Esophagus squamous epithelium (tissue), 4 donors: ENCODE measurements around a stretch of chr1.

- PRO-cap: no peak
- RAMPAGE, long total RNA, 4 experiments: no peak in any of the 4 experiments
Measured at GRCh38 chr1:8274385-8274843, 43.5 kb upstream of the SLC45A1 start.

GRCh38 chr1:8282180-8282743 is 35.7 kb upstream of the SLC45A1 start:
- PRO-cap: no peak
- RAMPAGE, long total RNA, 4 experiments: no peak in any of the 4 experiments

- PRO-cap: no peak
- RAMPAGE, long total RNA, 4 experiments: no peak in any of the 4 experiments
Measured at GRCh38 chr1:8349943-8350321, 32.0 kb downstream of the SLC45A1 start.

- PRO-cap: bidirectional peak, plus-strand start at chr1:8422655, minus-strand start at chr1:8422482; bidirectional peak, plus-strand start at chr1:8422903, minus-strand start at chr1:8422809
- RAMPAGE, long total RNA, 4 experiments: no peak in any of the 4 experiments
Measured at GRCh38 chr1:8422298-8423263, 104.7 kb downstream of the SLC45A1 start.

GRCh38 chr1:8525598-8526455 is 207.9 kb downstream of the SLC45A1 start:
- PRO-cap: bidirectional peak, plus-strand start at chr1:8526132, minus-strand start at chr1:8525913
- RAMPAGE, long total RNA, 4 experiments: start-site peak on the minus strand in 1 of 4 experiments, at chr1:8525893-8526035 at its widest, 35 reads per replicate

DNA sequence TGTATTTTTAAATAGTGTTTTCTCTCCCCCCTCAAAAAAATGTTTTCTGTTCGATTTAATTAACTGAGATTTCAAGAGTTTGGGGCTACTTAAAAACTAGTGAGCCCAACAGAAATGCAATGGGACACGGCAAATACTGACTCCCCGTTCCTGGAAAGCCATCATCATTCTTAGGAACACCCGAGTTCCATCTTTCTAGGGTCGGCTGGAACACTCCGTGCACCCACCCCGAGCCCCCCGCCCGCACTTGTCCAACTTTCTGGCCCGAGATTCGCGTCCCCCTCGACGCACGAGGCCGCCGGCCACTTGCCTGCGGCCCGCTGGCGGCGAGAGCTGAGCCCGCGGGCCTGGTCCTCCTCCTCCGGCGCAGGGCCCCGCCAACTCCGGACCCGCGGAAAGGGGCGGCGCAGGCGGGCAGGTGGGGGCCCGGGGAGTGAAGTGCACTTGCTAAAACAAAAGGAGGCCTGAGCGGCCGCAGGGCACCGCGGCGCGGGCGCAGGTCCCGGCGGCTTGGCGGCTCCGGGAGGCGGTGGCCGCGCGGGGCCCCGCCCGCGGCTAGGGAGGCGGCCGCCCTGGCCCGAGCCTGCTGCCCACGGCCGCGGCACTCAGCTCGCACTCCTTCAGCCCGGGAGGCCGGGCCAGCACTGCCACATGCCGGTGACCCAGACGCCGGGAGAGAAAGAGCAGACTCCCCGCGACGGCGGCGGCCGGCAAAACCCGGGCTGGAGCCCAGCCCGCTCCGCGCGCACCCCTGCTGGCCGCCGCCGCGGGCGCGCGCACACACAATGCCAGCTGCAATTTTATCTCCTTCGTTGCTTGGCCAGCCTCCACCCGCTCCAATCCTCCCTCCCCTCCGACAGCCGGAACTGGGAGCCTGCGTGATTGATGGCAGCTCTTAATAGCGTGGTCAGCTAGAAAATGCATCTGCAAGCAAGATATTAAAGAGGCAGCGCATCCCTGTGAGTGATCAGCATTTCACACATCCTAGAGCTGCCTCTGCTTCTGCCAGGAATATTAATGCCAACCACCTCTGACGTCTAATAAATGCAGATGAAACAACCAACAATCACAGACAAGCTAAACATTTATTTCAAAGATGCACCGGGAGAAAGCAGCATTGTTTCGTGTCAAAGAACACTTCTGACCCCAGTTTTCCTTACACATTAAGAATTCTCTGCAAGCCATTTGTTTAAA is 114.3 kb downstream of the RERE start:
- PRO-cap: bidirectional peak, plus-strand start at position 623 of the sequence, minus-strand start at position 646 of the sequence; unidirectional peak, minus-strand start at position 802 of the sequence; unidirectional peak, minus-strand start at position 858 of the sequence
- RAMPAGE, long total RNA, 4 experiments: start-site peak on the minus strand in 2 of 4 experiments, centred at positions 424 to 498 of the sequence, 23 to 66 reads per replicate

DNA sequence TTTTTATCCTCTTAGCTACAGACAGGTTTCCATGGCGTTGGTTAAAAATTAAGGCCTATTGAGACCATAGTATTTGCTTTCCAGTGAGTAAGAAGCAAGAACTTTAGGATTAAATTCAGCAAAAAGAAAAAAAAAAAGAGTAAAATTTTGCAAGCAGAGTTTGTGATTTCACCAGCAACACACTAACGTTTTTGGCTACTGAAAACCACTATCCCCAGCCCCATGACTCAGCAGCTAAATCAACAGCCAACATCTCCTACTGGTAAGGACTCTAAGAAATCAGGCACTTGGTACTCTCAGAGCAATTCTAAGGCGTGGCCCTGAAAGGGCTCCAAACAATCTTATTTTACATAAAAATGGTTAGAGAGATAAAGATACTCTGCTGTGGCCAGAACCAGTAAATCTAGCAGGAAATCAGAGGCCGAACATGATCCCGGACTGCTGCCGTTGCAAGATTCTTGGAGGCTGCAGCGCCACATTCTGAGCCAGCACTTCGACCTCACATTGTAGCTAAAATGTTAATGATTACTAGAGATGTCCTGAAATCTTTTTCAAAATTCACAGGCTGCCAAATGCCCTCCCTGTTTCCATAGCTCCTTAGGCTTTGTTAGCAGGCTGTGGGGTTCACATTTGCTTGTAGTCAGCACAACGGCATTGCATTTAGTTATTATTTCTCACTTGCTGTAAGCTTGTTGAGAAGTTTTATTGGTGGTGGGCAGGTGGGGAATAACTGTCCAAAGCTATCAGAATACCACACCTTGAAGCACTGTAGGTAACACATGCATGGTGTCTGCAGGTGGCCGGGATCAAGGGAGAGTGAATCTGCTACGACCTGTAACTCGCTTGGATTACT is 1.7 kb upstream of the ENO1 start:
- PRO-cap: bidirectional peak, plus-strand start at position 237 of the sequence, minus-strand start at position 184 of the sequence
- RAMPAGE, long total RNA, 4 experiments: no peak in any of the 4 experiments

DNA sequence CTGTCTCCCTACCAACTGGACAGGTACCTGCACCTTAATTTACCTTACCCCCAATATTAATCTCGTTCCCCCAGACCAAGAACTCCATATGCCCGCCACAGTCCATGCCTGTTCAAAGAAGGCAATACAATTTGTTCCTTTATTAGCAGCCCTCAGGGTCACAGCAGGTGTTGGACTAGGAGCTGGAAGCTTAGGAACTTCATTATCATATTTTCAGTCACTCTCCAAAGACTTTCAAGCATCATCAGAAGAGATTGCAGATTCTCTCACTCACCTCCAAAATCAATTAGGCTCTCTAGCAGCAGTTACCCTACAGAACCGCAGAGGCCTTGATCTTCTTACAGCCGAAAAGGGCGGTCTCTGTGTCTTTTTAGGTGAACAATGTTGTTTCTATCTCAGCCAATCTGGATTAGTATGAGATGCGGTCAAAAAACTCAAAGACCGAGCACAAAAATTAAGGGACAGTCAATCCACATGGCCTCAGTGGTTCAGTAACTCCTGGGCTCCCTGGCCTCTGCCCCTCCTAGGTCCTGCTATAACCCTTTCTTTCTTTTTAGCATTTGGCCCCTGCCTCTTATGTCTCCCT is 19.0 kb upstream of the CA6 start:
- PRO-cap: no peak
- RAMPAGE, long total RNA, 4 experiments: no peak in any of the 4 experiments

GRCh38 chr1:9001992-9002547 is 24.2 kb downstream of the SLC2A7 start:
- PRO-cap: unidirectional peak, plus-strand start at chr1:9002082
- RAMPAGE, long total RNA, 4 experiments: no peak in any of the 4 experiments

DNA sequence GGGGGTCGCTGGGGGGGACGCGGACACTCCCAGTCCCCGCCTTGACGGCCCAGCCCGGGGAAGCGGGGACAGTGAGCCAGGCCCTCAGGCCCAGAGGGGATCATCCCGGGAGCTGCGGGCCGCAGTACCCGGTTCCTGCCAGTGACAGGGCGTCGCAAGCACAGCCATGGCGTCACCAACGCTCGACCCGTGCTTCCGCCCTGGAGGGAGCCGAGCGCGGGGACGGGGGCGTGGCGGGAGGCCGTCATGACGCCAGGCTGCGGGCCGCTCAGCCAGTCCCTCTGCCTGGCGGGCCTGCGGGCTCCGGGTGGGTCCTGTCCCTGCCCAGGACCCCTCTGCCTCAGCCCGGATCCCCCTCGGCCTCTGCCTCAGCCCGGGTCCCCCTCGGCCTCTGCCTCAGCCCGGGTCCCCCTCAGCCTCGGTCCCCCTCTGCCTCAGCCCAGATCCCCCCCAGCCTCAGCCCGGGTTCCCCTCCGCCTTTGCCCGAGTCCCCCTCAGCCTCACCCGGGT is 2.2 kb upstream of the SLC2A5 start:
- PRO-cap: no peak
- RAMPAGE, long total RNA, 4 experiments: no peak in any of the 4 experiments

DNA sequence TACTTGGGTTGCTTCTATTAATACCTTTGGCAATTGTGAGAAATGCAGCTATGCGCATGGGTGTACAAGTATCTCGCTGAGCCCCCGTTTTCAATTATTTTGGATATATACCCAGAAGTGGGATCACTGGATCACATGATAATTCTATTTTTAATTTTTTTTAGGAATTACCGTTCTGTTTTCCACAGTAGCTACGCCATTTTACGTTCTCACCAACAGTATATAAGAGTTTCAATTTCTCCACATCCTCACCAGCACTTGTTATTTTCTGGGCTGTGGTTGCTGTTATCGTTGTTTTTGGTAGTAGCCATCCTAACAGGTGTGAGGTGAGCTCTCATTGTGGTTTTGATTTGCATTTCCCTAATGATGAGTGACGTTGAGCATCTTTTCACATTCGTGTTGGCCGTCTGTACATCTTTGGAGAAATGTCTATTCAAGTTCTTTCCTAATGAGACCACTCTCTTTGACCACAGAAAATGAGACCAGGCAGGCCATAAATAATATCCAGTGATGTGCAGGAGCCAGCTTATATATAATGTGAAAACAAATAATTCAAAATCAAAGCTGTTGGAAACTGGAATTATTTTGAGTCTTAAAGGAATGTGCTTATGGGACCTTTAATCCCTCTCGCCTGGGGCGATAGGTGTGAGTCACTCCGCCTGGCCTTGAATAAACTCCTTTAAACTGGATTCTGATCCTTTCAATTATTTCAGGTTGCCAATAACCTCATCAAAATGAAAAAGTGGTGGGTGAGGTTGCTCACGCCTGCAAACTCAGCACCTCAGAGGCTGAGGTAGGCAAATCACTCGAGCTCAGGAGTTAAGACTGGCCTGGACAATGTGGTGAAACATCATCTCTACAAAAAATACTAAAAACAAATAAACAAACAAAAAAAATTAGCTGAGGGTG is 11.0 kb upstream of the SLC2A5 start:
- PRO-cap: bidirectional peak, plus-strand start at position 732 of the sequence, minus-strand start at position 532 of the sequence
- RAMPAGE, long total RNA, 4 experiments: no peak in any of the 4 experiments

DNA sequence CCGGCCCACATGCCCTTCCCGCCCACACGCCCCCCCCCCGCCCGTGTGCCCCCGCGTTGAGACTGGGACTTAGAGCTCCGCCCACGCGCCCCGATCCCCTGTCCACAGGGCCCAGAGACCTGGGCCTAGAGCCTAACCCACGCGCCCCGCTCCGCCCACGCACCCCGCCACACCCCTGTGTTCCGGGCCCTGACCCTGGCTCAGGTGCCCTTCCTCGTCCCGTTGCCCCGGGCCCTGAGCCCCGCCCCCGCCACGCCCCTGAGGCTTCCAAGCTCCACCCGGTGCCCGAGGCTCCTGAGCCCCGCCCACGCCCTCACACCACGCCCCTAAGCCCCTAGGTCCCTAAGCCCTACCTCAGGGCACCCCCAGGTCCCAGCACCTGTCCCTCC is 454 bp upstream of the GPR157 start:
- PRO-cap: no peak
- RAMPAGE, long total RNA, 4 experiments: no peak in any of the 4 experiments

DNA sequence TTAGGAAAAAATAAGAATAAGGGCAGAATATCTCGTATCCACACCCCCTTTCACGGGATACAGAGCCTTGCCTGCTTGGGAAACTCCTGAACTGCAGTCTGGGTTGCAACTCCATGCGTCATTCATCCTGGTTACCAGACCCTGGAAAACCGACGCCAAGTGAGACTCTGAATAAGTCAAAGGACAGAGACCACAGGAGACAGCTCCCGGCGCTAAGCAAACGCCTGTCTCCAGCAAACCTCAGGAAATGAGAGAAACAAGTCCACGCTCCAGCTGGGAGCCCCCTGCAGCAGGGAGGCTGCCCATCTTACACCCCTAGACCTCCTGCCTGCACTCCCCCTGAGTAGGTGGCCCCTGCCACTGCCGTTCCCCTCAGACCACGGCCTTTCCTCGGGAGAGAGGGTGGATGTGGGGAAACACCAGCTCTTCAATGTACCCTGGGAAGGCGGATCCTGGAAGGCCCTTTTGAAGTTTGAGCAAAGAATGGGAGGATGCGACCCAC is 37.5 kb upstream of the GPR157 start:
- PRO-cap: no peak
- RAMPAGE, long total RNA, 4 experiments: no peak in any of the 4 experiments

DNA sequence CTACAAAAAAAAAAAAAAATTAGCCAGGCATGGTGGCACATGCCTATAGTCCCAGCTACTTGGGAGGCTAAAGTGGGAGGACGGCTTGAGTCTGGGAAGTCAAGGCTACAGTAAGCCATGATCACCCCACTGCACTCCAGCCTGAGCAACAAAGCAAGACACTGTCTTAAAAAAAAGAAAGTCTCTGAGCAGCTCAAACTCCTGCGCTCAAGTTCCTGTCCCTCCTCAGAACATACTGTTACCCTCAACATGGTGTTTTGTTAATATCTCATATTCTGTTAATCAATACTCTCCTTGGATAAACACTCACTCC is 43.0 kb upstream of the GPR157 start:
- PRO-cap: no peak
- RAMPAGE, long total RNA, 4 experiments: no peak in any of the 4 experiments

GRCh38 chr1:9201093-9201967 is 33.2 kb upstream of the H6PD start:
- PRO-cap: unidirectional peak, plus-strand start at chr1:9201450; bidirectional peak, plus-strand start at chr1:9201689, minus-strand start at chr1:9201568; bidirectional peak, plus-strand start at chr1:9201885, minus-strand start at chr1:9201868
- RAMPAGE, long total RNA, 4 experiments: no peak in any of the 4 experiments

GRCh38 chr1:9326568-9327142 is 34.0 kb downstream of the SPSB1 start:
- PRO-cap: bidirectional peak, plus-strand start at chr1:9326842, minus-strand start at chr1:9326742
- RAMPAGE, long total RNA, 4 experiments: no peak in any of the 4 experiments

- PRO-cap: no peak
- RAMPAGE, long total RNA, 4 experiments: no peak in any of the 4 experiments
Measured at GRCh38 chr1:9338773-9339161, 46.1 kb downstream of the SPSB1 start.

GRCh38 chr1:9398037-9398407 is 105.3 kb downstream of the SPSB1 start:
- PRO-cap: no peak
- RAMPAGE, long total RNA, 4 experiments: no peak in any of the 4 experiments

- PRO-cap: no peak
- RAMPAGE, long total RNA, 4 experiments: no peak in any of the 4 experiments
Measured at GRCh38 chr1:9400625-9401056, 107.9 kb downstream of the SPSB1 start.

- PRO-cap: no peak
- RAMPAGE, long total RNA, 4 experiments: no peak in any of the 4 experiments
Measured at GRCh38 chr1:9453555-9454397, 85.5 kb upstream of the SLC25A33 start.